Renal cortical epithelial cell (primary cell): ENCODE results near the genes TMEM89, WDR6, IHO1 and C3orf62.

- RRBS = no CpG with 5 or more reads among the region's 12 CpGs
These were observed 27.7 kb downstream of the PLXNB1 start for GRCh38 chr3:48402068-48402722.

DNA sequence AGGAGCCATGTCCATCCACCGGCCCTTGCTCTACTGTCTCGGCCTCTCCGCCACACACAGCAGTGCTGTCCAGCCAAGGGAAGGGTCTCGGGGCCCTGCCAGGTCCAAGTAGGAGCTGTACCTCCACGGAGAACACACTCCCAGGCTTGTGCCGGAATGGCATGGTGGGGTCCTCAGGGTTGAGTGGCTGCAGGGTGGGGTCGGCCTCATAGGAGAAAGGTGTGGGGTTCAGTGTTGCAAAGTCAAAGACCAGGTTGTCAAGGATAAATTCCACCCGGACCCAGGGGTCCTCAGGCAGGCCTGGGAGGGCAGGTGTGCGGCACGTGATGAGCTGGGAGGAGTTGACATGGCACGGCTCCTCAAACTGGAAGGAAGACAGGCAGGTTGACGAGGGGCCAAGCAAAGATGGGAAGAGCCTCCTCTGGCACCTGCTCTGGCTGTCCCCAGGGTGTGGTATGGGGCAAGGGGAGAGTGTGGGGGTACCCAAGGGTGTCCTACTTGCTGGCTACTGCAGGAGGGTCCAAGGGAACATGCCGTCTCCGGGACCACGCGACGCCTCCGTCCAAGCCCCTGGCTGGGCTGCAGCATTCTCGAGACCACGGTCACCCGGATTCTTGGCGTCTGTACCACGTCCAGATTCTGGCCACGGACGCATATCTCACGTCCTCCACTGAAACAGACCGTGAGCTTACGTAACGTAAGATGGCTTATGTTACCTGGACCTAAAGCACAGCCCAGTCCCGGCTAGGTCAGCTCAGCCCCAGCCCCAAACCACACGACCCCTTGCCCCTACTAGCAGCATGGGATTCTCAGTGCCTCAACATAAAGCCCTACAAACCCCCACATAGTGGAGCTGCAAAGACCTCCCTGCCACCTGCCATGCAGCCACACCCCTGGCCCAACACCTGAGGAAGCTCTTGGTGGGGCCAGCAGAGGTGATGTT is 14.9 kb downstream of the PLXNB1 start:
- RRBS = 95% methylated on average over 8 of the region's 31 CpGs

DNA sequence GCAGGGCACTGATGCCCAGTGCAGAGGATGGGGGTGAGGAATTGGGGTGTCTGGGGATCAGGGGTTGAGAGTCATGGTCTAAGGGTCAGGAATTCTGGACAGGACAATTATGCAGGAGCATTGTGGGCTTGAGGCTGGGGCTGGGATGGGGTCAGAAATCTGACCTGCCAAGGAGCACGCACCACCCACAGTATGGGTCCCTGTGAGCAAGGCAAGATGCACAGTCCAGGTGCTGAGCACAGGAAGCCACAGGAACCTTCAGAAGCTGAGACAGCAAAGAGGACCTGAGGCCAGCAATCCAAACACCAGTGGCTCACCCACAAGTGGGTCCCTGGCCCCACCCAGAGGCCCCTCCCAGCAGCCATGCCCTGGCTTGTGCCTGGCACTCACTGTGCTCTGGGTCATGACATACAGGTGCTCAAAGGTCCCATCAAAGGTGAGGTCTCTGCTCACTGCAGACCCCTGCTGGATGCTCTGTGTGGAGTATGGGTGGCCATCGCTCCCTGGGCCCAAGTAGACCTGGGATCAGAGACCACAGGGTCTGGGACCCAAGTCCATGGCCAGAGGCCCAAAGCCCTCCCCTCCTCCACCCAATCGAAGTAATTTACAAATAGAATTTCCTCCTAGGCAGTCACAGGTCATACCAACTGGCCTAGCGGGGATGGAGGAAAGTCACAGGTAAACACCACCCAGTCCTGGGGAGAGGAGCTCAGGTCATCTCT is 7.8 kb downstream of the PLXNB1 start:
- RRBS = no CpG with 5 or more reads among the region's 4 CpGs

DNA sequence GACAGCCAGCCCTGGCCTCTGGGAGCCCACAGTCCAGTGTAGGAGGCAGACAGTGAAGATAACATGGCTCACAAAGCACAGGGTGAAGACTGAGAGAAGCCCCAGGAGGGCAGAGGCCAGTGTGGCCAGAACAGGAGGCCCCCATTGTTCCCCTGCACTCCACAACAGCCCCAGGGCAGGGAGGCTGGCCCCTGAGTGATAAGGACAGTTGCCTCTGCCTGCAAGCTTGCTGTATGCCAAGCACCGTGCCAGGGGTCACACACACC is 4.1 kb downstream of the TREX1 start:
- RRBS = no CpG with 5 or more reads among the region's 1 CpG

DNA sequence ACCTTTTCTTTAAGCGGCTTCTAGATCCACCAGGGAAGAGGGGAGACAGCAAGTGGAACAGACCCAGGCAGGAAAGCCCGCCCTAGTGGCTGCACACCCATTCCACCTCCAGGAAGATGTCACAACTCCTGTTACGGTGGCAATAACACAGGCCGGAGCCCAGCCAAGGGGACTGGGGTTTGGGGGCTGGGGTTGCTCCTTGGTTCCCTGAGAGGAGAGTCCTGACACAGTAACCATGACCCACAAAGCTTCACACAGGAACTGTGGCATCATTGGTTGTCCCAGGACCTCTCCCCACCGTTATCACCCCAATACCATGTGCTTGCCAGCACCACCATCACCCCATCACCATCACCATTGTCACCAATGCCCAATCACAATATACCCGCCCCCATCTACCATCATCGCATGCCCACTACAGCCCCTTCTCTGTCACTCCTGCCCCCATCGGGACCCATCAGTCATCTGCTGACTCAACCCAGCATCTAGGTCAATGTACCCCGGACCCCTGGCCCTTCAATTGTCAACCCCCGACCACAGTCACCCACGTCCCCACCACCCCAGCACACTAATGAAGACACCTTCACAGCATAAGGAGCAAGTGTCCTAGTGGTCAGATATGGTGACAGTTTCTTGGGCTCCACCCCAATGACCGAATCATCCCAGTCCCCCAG is 12.5 kb downstream of the TREX1 start:
- RRBS = no CpG with 5 or more reads among the region's 12 CpGs

GRCh38 chr3:48558129-48558532 is 1.5 kb upstream of the PFKFB4 start:
- RRBS = no CpG with 5 or more reads among the region's 7 CpGs

- RRBS = no CpG with 5 or more reads among the region's 23 CpGs
These were observed 2.7 kb downstream of the UCN2 start for GRCh38 chr3:48560682-48561494.

DNA sequence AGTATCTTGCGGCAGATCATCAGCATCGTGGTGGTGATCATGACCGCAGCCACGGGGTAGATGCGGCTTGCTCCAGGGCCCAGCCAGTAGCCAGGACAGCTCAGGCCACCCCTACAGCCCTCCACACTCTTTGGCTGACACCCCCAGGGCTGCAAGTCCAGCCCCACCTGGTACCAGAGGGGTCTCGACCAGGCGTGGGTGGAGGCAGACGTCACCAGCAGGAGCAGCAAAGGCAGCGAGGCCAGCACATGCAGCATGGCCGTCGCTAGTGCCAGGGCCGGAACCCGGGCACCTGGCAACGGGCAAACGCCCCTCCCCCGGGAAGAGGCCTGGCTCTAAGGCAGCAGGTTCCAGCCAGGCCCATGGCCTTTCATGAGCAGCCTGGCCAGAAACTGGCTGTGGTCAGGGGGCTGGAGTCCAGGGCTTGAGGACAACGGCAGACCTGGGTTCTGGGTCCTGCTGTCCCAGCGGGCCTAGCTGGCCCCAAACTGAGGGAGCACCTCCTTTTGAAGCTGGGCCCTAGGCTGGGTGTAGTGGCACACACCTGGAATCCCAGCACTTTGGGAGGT is at the start of gene TMEM89:
TMEM89 (minus strand) TSS at position 270 of the 569 bp plus-strand sequence.
- RRBS = no CpG with 5 or more reads among the region's 18 CpGs

DNA sequence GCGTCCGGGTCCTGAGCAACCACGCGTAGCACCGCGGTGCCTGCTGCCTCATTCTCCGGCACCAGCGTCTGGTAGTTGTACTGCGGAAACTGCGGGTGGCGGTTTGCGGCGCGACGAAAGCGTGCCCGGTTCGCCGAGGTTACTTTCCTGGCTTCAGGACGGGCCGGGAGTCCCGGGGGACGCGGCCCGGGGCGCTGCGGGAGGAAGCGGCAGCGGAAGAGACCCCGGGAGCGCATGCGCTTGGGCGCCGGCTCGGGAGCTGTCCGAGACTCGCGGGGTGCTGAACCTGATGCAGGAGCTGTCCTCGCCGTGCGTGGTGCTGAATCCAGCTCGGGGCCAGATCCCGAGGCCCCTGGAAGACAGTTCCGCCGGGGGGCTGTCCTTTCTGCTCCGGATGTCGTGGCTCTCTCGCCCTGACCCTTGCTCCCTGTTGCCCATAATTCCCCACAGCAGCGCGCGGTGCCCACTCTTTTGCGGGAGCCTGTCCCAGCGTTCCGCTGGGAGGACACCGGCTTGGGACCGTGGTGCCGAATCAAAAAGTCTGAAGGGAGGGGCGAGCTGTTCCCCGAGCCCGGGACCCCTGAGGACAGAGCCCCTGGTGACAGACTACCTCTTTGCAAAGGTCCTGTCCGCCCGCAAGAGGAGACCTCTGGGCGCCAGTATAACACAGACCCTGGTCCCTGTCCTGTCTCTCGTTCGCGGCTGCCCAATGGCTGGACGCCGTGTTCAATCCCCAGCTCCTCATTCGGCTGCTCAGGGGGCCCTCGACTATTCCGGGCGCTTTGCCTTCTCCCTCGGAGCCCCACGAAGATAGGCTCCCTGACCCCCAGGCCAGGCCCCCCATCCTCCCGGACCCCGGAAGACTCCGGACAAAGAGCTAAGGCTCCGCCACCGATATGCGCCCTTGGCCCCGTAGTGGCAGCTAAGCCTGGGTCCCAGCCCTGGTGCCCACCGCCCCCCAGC is 831 bp downstream of the CELSR3 start:
- RRBS = 3% methylated on average over 33 of the region's 82 CpGs

DNA sequence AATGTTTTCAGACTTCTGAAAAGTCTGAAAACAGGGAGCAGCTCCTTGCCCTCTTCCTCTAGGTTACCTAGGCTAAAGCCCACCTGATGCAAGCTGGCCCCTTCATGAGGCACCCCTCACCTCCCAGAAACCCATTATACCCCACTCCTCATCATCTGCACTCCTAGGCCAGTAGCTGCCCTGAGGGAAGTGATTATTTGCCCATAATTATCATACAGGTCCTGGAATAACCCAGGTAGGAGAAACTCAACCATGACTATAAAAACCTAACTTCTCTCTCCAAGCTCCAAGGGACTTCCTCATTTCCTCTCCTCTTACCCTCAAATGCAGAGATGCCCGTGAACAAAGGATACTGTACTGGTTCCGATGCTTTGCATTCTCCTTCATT is 5.2 kb upstream of the NCKIPSD start:
- RRBS = no CpG with 5 or more reads among the region's 2 CpGs

DNA sequence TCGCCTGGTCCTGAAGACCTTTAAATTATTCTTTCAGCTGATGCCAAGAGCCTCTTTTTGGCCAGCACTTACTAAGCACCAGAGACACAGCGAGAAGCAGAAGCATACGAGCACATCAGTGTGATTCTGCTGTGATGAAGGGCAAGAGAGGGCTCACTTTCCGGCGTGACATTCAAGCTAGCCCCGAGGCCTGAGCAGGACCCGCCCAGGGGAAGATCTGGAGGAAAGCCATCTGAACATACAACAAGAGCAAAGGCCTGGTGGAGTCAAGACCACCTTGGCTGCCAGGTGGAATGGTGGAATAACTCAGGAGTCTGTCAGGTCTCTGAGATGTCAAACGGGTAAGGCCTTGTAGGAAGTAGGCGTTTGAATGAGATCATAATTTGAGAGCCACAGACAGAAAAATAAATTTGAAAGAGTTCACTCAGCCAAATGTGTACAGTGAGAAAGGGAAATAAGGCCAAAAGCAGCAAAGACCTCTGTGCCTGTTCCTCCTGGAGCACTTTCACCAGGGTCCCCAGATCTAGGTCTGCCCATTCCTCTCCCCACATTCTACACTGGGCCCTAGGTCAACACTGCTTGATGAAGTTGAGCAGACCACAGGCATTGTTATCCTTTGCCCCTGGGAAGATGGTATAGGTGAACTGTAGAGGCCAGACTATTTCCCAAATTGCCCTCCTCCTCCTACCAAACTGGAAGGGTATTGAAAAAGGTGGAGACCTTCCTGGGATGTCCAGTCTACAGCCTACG is 569 bp upstream of the PRKAR2A start:
- RRBS = no CpG with 5 or more reads among the region's 10 CpGs

GRCh38 chr3:48848818-48849383 is 1.2 kb upstream of the PRKAR2A start:
- RRBS = no CpG with 5 or more reads among the region's 5 CpGs

- RRBS = 10% methylated on average over 3 of the region's 83 CpGs
These were observed at the start of gene WDR6 for GRCh38 chr3:49007231-49008346. Gene WDR6 (plus strand): TSS chr3:49007391.

DNA sequence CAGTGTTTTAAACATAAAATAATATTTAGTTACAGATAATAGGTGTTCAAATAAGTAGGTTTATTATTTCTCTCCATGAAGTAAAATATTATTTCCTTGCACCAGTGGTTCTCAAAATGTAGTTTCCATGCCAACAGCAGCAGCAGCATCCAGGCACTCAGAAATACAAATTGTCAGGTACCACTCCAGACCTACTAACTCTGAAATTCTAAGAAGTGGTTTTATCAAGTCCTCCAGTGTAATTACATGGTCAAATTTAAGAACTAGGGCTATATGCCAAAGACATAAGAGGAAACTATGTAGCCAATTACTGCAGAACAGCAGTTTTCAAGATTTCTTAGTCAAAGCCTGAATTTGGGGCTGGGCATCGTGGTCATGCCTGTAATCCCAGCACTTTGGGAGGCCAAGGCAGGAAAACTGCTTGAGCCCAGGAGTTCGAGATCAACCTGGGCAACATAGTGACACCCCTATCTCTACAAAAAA is 30.7 kb downstream of the QRICH1 start:
- RRBS = no CpG with 5 or more reads among the region's 2 CpGs

DNA sequence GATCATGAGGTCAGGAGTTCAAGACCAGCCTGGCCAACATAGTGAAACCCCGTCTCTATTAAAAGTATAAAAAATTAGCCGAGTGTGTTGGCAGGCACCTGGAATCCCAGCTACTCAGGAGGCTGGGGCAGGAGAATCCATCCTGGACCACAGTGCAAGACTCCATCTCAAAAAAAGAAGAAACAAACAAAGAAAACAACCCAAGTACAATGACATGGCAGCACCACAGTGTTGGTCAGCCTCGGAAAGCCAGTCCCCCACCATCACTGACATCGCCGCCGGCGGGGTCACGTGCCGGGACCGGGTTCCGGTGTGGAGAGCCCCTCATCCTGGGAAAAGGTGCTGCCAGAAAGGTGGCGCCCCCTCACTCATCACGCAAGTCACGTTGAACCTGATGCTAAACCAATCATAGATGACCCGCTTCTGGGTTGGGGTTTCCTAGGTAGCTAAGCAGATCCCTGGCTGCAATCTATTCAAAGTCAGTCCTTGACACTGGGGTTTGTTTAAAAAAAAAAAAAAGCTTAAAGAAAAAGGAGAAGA is 17.8 kb downstream of the QRICH1 start:
- RRBS = no CpG with 5 or more reads among the region's 15 CpGs

- RRBS = no CpG with 5 or more reads among the region's 5 CpGs
These were observed 3.5 kb downstream of the LAMB2 start for GRCh38 chr3:49129442-49129738.

GRCh38 chr3:49182076-49182489 is 9.6 kb downstream of the C3orf84 start:
- RRBS = no CpG with 5 or more reads among the region's 5 CpGs

DNA sequence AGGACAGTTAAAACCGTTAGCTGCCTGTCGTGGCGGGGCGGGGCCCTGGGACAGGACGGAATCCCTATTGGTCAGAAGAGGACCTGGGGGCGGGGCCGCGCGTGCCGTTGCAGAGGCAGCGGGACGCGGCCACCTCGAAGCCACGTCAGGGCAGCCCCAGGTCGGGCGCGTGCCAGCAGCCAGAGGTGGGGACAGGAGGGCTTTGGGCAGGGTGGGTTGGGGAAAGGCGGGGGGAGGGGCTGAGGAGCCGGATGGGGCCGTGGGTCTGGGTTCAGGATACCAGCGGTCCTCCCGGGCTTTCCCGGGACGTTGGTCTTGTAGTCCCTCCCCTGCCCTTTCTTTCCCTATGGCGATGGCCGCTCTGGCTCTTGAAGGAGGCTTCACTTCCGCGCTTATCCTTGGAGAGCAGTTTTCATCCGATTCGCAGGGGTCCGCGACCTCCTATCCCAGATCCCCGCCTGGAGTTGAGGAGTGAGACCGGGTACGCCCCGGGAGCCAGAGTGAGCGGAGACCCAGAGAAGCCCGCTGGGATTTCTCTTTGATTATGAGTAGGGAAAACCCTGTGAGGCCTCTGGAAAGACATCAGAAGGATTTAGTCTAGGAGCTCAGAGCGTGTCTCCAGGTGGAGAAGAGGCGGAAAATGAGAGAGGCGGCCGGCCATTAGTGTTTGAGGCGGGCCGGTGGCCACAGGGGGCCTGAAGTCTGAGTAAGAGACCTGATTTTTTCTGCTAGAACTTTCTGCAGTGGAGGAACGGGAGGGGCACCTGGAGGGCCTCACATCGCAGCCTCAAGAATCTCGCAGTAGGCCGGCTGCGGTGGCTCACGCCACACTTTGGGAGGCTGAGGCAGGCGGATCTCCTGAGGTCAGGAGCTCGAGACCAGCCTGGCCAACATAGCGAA is at the start of gene IHO1:
IHO1 (plus strand) TSS at position 110 of the 900 bp plus-strand sequence.
- RRBS = 32% methylated on average over 5 of the region's 54 CpGs

GRCh38 chr3:49276226-49277414 is at the start of gene C3orf62:
Gene C3orf62 (minus strand): TSS chr3:49277232.
- RRBS = 6% methylated on average over 6 of the region's 51 CpGs